Measurements from ENCODE around the genes OR7A10 and OR10H2.

DNA sequence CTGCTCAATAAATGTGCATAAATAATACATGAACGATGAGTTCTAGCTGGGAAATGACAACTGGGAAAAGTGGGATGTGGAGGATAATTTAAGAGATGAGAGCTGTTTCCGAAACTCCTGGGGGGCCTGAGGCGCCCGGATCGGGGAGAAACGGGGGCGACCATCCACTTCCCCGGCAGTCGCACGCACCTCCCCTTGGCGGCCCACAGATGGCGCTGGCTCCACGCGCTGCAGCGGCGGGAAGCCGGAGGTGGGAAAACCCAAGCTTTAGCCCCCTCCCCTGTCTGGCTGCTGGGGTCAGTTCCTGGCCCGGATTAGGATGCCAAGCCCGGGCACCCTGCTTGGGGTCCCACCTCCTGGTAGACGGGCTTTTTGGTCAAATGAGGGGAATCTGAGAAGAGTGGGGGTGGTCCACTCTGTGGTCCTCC is 7.9 kb upstream of the ADGRE2 start:
- PRO-cap: no peak

GRCh38 chr19:14848780-14849343 is at the start of gene OR7A10:
TSS of gene OR7A10 (minus strand) at chr19:14848922.
- PRO-cap: no peak

GRCh38 chr19:15113507-15114613 is 6.7 kb downstream of the SYDE1 start:
- PRO-cap: no peak

DNA sequence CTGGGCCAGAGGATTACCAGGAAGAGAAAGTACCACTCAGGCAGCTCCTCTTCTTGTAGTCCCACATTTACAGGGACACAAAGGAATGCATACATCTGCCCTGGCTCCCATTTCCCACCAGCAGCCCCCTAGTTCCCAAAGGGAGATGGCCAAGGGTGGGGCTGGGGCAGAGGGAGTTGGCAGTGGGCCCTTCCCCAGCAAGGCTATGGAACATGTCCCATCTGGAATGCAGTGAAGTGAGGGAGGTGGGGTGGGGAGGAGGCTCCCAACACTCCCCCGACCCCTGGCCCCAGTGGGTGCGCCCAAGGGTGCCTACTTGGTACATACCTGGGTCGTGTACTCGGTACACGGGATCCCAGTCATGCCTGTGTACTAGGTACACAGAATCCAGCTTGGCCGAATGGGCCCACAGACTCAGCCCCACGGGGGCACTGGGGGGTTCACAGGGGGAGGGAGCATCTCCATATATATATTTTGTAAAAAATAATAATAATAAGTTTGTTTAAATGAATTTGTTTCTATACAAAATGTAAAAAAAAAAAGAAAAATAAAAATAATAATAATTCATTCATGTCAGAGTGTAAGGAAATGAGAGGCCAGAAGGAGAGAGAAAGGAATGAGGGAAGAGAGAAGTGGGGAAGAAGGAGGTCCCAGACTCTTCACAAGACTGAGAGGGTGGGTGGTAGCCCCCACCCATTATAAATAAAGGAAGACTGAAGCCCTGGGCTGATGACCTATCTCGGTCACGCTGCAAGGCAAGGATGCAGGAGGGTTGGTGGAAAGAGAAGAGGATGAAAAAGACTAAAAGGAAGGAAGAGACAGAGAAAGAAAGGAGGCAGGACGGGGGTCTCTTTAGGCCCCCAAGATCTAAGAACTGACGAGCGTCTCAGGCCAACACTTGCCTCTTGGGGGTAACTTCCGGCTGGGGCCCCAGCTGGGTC is 34.5 kb upstream of the ILVBL start:
- PRO-cap: no peak

- PRO-cap: no peak
These were observed 19.8 kb downstream of the NOTCH3 start for GRCh38 chr19:15180972-15181357.

DNA sequence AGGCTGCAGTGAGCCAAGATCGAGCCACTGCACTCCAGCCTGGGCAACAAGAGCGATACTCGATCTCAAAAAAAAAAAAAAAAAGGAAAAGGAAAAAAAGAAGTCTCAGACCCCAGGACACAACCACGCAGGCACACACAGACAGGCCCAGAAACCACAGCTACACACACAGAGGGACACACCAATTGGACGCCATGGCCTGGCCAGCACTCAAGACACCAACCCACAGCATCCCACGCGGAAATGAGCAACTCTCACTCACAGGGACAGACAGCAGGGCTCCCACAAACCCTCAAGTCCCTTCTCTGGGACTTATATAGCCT is 5.9 kb downstream of the NOTCH3 start:
- PRO-cap: no peak

GRCh38 chr19:15248556-15249478 is 16.6 kb upstream of the EPHX3 start:
- PRO-cap: no peak

DNA sequence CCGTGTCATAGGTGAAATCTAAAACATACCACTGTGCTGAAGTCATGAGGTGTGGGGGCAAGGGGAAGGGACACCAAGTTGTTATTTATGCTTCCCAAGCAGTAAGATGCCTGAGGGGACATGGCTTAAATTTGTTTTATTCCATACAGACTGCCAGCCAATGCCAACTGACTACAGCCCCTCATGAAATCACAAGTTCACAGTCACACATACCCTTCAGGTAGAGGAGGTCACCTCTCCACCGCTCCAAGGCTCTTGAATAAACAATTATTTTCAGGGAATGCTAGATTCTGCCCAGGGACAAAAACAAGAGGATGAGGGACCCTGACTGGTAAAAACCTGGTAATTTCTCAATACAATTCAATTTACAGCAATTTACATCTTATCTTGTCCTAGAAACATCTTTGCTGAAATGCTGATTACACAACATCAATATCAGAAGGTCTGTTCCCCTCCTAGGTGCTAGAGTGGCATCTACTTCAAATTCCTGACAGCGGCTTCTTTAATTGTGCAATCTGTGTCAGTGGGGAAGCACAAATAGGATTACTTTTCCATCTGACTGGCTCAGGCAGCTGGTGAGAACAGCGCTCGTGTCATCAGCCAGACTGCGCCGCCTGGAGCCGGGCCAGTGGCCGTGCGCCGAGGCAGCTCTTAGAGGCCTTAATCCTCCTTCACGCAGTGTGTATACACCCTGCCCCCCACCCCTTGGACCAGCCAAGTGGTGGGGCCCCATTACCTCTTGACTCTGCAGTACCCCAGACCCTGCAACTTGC is 48.5 kb upstream of the EPHX3 start:
- PRO-cap: no peak

- PRO-cap: no peak
These were observed 46.1 kb downstream of the BRD4 start for GRCh38 chr19:15286151-15286792.

DNA sequence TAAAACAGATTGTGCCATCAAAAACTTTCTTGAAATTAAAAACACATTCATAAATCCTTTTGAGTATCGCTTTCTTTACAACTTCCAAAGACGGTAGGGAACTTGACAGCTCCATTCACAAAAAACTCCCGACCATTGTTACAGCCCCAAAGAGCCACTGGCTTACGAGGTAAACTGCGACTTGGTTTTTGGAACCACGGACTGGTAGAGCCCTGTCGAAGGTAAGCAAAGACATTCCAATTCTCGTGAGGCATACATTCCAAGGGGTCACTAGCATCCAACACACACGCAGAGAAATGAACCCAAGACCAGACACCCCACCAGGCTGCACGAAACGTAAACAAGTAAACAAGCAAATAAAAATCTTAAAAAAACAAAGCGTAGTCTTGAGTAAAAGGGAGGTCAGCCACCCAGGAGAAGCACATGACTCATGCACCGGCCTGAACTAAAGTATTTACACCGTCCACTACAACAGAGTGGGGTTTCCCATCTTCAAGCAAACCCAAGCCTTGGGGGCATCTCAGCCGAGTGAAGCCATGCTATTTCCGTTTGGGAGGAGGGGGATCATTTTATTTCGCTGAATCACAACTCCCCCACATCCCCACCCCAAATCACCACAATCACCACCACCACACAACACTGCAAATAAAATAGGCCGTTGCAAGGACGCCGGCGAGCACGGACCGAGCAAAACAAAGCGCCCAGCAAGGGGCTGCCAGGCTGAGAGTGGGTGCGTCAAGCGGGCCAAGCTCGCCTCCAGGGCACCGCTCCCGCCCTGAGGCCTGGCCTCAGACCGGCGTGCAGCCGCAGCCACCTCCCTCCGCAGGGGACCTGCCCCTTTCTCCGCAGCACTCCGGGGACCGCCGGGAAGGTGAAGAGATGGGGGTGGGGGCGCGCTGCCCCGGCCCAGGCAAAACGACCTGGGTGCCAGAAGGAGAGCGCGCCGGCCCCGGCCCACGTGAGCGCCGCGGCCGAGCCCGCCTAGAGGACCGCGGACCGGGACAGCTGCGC is 1.2 kb downstream of the BRD4 start:
- PRO-cap: bidirectional peak, plus-strand start at position 913 of the sequence, minus-strand start at position 728 of the sequence

DNA sequence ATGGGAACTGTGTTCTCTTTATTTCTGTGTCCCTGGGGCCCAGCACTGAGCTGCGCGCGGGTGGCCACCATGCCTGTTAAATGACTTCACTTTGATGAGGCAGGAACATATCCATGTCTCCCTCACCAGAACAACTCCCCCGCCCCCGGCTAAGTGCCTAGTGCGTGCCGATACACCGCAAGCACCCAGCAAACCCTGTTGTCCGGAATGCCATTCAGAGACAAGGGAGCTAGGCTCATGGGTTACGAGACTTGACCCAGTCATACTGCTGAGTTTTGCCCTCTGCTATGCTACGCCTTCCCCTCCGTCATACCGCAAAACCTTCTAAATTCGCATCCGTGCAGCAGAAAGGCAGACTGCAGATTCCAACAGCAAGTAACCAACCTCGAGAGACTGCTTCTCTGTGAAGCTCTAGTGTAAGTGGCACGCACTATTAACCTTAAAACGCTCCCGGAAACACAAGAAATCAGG is 1.6 kb downstream of the AKAP8 start:
- PRO-cap: no peak

DNA sequence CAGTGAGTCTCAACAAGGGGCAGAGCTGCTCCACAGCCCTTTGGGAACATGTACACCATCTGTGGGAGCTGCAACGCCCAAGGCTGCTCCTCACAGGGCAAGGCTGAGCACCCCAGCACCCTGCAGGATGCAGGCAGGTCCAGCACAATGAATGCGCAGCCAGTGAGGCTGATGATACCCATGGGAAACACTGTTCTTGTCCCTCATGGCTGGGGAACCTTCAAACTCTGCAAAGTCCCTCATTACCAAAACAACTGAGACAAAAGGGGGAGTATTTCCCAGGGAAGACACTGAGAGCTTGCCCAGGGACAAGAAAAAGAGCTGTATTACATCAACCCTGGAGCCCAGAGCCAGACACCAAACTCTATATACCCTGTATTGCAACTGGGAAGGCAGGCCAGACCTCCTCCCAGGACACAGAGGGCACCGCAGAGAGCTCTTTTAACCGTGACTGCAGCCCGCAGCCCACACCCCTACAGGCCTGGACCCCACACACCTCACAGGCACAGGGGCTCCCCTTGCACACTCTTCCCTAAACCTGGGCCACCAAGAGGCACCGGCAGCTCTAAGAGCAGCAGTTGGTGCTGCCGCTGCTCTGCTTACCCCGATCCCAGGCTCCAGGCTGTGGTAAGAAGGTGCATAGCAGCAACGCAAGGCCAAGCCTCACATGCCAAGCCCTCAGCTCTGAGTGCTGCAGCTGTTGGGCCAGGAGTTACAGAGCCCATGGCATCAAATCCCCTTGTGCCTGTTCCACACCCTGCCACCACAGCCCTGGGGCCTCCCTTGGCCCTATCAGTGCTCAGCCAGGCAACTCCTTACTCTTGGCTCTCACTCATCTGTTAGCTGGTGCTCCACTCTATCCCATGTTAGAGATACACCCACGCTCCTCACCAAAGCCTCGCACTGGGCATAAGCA is 16.7 kb downstream of the AKAP8L start:
- PRO-cap: no peak

- PRO-cap: no peak
These were observed at the start of gene OR10H2 for GRCh38 chr19:15727815-15728081. TSS of gene OR10H2 (plus strand) at chr19:15728024.

DNA sequence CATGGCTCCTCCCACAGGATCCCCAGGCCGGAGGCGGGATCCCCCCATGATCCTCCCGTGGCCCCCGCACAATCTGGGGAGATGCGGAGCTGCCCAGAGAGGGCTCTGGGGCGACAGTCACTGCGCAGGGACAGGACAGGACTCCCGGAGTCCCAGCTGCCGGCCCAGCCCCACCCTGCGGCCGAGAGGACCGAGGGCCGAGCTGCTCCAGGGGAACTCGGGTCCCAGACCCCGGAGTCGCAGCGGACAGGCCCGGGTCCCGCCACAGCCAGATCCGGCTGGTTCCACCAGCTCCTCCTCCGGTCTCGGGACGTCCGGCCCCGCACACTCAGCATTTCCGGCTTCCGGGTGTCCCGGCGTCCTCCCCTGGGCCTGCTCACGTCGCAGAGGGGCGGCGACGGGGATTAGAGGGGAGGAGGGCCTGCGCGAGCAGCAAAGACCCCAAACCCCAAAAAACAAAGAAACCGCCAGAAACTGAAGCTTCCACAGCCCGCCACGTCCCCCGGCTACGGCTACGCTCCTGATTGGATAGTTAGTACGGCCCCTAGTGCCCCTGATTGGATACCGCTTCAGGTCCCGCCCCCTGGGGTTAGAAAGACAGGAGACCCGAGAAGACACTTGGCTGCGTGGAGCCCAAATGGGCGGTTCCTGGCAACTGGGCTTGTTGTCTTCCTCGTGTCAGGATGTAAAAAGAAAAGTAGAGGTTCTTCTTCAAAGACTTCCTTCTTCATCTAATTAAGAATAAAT is 21.3 kb upstream of the OR10H1 start:
- PRO-cap: bidirectional peak, plus-strand start at position 617 of the sequence, minus-strand start at position 476 of the sequence

- PRO-cap: bidirectional peak, plus-strand start at chr19:15837603, minus-strand start at chr19:15837472
These were observed 21.9 kb upstream of the OR10H1 start for GRCh38 chr19:15837347-15837812.

GRCh38 chr19:15864852-15865358 is 33.0 kb downstream of the CYP4F2 start:
- PRO-cap: no peak

GRCh38 chr19:16082390-16082839 is 6.1 kb downstream of the TPM4 start:
- PRO-cap: no peak

DNA sequence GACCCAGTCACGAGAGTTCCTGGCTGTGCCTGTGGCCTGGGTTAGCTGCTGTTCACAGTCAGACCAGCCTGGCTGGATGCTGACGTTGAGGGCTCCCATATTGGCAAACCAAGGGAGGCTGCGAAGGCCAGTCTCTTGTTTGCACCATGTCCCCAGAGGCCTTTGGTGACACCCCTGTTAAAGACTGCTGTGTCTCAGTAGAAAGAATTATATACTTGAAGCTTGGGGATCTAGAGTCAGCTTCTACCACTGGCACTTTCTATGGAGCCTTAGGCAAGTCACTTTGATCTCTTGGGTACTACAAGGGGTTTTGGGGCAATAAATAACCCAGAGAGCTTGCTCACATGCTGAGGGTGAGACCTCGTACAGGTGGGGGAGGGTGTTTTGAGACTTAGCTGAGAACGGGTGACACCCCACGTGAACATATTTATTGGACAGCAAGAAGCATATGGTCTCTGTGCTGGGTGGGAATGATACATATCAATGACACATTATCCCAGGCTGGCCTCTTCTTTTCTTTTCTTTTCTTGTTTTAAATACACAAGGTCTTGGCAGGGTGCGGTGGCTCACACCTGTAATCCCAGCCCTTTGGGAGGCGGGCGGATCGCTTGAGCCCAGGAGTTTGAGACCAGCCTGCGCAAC is 8.3 kb downstream of the TPM4 start:
- PRO-cap: no peak

DNA sequence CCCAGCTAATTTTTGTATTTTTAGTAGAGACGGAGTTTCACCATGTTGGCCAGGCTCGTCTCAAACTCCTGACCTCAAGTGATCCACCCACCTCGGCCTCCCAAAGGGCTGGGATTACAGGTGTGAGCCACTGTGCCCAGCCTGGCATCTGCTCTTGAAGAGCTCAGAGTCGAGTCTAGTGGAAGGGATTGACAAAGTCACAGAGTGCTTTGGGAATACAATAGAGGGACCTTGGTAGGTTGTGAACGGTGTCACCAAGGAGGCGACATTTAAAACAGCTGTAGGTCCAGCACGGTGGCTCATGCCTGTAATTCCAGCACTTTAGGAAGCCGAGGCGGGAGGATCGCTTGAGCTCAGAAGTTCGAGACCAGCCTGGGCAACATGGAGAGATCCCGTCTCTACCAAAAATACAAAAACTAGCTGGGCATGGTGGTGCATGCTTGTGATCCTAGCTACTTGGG is 14.9 kb downstream of the TPM4 start:
- PRO-cap: no peak

DNA sequence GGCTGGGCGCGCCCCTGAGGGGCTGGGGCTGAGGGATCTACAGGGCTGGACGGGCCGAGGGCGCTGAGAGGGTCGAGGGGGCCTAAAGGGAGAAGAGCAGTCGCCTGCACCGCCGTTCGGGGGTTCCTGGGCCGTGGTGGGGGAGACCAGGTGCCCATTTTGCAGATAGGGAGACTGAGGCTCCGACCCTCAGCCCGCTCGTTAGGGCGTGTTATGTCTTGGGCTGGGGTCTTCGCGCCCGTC is 298 bp downstream of the RAB8A start:
- PRO-cap: no peak